Sciatic nerve (tissue), 1 donor: ENCODE measurements around a stretch of chr3.

- PRO-cap = no peak
Measured at GRCh38 chr3:32869238-32870220, 51.7 kb downstream of the TRIM71 start.

DNA sequence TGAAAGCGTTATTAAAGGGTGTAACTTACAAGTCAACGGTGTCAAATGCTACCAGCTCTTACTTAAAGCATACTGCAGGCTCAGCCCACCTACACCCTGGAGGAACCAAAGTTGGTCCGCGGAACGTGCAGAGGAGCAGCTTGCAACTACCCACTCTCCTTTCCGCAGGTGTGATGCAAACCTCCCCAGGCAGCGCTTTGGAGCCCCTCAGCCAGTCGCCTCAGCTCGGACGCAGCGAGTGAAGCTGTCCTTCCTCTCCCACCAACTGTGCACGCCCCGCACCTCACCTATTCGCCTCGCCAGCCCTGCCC, 939 bp downstream of the GLB1 start:
- PRO-cap = no peak

GRCh38 chr3:33409035-33410043, 30.9 kb downstream of the UBP1 start:
- PRO-cap = no peak

GRCh38 chr3:33791603-33792125, 6.8 kb upstream of the PDCD6IP start:
- PRO-cap = no peak

DNA sequence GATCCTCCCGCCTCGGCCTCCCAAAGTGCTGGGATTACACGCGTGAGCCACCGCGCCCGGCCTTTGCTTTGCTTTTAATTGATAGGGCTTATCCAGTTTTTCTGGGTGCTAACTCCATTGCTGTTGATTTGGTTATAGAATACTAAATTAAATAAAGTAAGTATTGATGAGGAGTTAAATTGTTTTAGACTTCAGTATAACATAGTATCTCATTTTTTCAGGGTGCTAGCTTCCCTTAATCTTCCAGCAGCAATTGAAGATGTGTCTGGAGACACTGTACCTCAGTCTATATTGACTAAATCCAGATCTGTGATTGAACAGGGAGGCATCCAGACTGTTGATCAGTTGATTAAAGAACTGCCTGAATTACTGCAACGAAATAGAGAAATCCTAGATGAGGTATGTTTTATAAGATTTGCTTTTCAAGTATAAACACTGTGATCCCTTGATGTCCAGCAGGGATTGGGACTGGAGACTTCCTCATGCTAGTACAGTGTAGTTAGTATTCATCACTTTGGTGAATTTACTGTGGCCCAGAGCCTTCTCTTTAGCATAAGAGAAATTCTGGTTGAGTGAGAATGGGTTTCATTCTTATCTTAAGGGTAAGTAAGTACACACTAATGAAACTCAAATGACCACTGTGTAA, 43.4 kb downstream of the PDCD6IP start:
- PRO-cap = no peak

DNA sequence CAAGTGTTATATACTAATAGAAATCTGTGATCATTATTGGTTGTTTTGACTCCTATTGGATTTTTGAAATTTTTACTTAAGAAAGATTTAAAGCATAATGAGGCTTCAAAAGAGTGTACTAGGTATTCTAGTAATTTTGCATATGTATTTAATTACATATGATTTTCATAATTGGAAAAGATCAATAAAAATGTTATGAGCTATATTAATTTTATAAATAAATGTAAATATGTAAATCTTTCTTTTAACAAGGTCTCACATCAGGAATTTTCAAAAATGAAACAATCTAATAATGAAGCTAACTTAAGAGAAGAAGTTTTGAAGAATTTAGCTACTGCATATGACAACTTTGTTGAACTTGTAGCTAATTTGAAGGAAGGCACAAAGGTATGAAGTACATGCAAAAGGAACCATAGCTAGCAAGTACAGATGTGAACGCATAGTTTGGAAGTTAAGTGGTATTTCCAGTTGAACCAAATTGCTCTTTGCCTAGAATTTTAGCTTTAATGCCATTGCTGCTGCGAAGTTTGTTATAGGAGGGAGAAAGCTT, 55.3 kb downstream of the PDCD6IP start:
- PRO-cap = no peak

GRCh38 chr3:33868661-33869257, 70.3 kb downstream of the PDCD6IP start:
- PRO-cap = no peak

GRCh38 chr3:34200454-34201201, 402.2 kb downstream of the PDCD6IP start:
- PRO-cap = no peak

GRCh38 chr3:34856018-34856349, 783.3 kb upstream of the ARPP21 start:
- PRO-cap = no peak

DNA sequence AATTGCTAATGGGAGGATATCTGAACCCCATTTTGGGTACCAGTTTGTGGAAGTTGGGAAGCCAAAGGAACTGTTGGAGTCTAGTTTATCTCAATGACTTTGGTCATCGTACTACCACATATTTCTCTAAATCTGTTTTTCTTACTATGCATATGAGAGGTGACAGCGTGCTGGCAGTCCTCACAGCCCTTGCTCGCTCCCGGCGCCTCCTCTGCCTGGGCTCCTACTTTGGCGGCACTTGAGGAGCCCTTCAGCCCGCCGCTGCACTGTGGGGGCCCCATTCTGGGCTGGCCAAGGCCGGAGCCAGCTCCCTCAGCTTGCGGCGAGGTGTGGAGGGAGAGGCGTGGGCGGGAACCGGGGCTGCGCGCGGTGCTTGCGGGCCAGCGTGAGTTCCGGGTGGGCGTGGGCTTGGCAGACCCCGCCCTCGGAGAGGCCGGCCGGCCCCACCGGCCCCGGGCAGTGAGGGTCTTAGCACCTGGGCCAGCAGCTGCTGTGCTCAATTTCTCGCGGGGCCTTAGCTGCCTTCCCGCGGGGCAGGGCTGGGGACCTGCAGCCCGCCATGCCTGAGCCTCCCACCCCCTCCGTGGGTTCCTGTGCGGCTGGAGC, 72.8 kb downstream of the STAC start:
- PRO-cap = no peak

DNA sequence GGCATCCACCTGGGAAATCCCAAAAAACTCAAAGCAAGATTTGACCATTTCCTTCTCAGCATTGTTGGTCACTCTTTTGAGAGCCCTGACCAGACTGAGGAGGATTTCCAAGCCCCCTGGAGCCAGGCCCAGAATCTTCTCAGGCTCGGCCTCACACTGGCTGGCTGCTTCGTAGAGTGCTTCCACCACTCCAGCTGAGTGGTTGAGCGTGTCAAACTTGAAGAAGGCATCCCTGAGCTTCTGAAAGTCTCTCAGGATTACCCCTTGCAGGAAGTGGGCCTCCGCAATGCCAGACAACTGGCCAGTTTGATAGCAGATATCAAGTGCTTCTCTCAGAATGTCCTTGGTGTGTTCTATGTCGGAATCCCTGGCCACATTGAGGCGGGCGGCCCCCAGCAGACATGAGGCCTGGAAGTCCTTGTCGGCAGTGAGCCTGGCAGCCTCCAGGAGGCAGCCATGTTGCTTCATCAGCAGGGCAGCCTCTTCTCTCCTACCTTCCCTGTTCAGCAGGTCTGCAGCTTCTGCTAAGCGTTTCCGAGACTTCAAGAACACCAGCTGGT, 68.9 kb upstream of the DCLK3 start:
- PRO-cap = no peak

DNA sequence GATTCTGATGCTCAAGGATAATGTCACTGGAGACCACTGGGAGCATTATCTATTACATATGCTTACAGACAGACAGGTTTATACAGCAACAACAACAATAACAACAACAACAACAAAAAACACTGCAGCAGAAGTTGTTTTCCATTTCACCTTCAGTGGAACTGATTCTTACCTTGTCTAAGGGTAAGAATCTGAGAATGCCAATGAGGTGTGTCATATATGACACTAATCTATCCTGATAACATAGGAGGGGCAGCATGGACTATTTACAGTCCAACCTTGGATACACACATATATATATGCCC, 9.5 kb upstream of the TRANK1 start:
- PRO-cap = no peak

DNA sequence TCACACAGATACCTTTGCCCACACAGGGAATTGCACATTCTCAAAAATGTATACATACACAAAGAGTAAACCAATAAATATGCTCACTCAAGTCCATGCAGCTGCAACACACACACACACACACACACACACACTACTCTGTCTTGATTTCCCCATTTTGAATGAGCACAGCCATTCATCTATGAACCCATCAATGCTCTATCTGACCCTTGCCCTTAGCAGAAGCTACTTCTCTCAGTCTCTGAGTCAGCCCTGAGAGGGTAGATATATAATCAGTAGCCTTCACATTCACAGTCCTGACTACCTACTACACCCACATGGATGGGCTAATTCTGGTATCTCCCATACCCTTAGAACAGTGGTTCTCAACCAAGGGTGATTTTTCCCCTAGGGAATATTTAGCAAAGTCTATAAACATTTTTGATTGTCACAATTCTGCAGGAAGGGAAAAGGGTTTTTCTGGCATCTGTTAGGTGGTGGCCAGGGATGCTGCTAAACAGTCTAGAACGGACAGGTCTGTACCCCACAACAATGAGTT, 9.9 kb upstream of the TRANK1 start:
- PRO-cap = no peak

GRCh38 chr3:37060784-37061170, 67.5 kb downstream of the MLH1 start:
- PRO-cap = no peak

DNA sequence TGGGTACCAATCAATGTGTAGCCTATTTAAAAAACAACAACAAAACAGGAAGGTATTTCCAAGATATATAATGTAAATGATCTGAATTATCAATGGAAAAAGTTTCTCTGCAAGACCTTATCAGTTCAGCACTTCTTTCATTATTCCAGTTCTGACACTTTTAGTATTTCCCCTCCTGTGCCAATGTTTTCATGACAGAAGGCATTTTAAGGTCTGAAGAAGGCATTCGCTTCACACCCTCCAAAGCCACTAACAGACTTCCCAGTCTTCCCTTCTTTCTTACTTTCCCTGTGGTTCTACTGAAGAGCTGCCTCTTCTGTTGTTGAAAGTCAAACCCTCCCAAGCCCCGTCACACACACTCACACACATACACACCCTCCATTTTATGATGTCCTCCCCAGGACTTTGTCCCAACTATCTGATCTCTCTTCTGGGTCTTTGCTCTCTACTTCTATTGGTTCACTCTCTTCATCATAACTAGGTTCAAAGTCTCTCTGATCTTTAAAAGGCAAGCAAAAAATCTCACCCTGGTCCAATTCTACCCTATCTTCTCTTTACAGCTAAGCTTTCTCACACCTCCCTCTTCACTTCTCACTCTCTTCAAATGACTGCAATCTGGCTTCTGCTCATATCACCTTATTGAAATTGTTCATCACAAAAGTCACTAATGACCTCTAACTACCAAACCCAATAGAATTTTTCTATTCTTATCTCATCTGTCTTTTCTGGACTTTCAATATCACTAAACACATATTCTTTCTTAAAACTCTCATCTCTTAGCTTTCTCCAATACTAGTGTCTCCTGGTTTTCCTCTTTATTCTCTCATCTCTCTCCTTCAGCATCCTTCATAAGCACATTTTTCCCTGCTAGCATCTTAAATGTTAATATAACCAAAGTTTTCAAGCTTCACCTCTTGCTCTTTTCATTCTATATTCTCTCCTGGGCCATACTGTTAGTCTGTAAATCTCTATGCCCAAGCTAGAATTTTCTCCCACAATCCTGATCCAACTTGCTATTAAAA, 34.8 kb downstream of the LRRFIP2 start:
- PRO-cap = no peak

- PRO-cap = no peak
Measured at GRCh38 chr3:37162573-37163927, 11.3 kb downstream of the LRRFIP2 start.

DNA sequence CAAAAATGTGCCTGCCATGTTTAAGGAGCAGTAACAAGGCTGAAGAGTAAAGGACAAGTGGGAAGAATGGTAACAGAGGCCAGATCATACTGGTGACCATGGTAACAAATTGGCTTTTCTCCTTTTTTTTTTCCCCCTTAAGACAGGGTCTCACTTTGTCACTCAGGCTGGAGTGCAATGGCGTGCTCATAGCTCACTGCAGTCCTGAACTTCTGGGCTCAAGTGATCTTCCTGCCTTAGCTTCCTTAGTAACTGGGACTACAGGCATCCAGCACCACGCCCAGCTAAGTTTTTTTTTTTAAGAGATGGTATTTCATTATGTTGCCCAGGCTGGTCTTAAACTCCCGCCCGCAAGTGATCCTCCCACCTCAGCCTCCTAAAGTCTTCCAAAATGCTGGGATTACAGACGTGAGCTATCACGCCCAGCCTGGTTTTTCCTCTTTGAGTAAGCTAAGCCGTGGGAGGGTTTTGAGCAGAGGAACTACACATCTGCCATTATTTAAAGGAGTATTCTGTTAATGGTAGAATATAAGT, 7.3 kb upstream of the LRRFIP2 start:
- PRO-cap = no peak

DNA sequence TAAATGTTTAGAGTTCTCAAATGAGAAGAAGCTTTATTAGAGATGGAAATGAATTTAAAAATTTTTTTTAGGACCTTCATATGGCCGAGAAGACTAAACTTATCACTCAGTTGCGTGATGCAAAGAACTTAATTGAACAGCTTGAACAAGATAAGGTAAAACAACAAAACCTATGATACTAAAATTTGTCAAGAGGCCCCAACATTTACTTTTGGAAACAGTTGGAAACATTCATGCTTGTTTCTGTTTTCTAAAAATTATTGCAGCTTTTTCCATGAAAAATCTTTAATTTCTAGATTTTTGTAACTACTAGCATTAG, 56.1 kb downstream of the GOLGA4 start:
- PRO-cap = no peak

DNA sequence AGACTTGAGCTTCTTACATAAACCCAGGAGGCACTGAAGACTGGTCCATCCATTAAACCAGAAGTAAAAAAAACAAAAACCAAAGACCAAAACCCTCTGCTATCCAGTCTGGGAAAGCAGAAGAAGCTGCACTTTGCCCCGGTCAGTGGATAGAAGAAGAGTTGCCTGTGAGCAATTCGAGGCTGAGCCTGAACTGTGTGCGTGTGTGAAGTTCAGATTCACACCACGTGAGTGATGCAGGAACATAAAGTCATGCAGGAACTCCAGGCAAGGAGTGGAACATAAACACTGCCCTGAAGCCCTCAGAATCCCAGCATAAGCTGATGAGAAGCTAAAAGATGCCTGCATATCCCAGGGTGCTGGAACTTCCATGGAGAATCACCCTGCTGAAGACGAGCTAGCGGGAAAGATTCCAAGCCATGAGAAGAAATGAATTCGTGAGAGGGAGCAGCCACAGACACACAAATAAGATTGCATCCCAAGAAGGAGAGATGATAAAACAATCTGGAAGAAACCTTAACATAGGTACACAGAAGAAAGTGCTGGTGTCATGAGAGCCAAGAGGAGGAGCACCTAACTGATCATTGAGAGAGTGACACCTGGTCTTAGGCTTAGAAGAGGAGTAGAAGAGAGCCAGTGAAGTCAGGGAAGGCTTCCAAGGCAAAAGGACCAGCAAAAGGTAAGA, 66.1 kb upstream of the ITGA9 start:
- PRO-cap = unidirectional peak, plus-strand start at position 629 of the sequence

DNA sequence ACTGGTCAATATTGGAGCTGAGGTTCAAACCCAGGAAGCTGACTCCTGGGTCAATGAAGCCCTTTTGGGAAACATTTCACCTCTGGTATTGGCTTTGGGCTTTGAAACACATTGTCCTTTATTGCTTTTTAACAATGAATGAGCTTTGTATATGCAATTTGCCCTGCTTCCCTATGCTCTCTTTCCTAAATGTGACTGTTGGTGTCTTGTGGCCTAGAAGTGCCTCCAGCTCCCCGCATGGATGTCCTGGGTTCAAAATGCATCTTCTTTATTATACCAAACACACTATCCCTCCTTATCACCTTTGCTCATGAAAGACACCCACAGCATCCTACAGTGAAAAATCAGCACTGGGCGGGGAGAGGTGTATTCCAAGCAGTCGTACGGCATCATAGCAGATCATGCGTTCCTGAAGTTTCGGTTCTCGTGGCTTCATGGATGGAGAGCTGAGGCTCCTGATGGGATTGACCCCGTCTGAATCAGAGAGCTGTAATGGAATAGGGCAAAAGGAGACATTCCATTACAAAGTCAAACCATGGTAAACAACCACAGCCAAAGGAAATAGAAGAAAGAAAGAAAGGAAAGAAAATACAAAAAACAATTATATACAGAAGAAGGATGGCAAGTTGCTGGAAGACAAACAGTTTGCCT, 19.4 kb upstream of the ITGA9 start:
- PRO-cap = no peak